ENCODE measurements around the genes MRI1 and C19orf67.

GRCh38 chr19:13052733-13053583 lies 49.7 kb downstream of the LYL1 start:
- PRO-cap, result no peak
CAGE:
- cytosol, long polyA minus RNA, result no peak
- cytosol, long polyA plus RNA, result no peak
- long polyA plus RNA, result no peak
- nucleus, long polyA minus RNA, result no peak
- nucleus, long polyA plus RNA, result no peak

DNA sequence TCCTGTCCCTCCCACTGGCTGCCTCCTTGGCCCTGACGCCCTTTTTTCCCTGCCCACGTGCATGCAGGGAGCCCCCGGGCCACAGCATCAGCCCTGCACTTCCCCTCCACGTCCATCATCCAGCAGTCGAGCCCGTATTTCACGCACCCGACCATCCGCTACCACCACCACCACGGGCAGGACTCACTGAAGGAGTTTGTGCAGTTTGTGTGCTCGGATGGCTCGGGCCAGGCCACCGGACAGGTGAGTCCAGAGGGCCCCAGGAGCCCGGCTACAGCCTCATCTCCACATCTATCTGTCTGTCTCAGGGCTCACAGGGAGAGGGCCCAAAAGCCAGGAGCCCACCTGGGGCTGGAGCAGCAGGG lies 21.1 kb downstream of the LYL1 start:
- PRO-cap, result no peak
CAGE:
- cytosol, long polyA minus RNA, result no peak
- cytosol, long polyA plus RNA, result no peak
- long polyA plus RNA, result no peak
- nucleus, long polyA minus RNA, result no peak
- nucleus, long polyA plus RNA, result no peak

- PRO-cap, result unidirectional peak, minus-strand start at chr19:13151340; bidirectional peak, plus-strand start at chr19:13151918, minus-strand start at chr19:13151706
CAGE:
- cytosol, long polyA minus RNA, result no peak
- cytosol, long polyA plus RNA, result no peak
- long polyA plus RNA, result no peak
- nucleus, long polyA minus RNA, result start-site peak on the minus strand at chr19:13151554-13151585, 41 reads
- nucleus, long polyA plus RNA, result start-site peak on the minus strand at chr19:13151567-13151722, 30 and 28 reads in 2 replicates
Observed at GRCh38 chr19:13150996-13151876, 1.0 kb downstream of the IER2 start.

- PRO-cap, result bidirectional peak, plus-strand start at chr19:13153055, minus-strand start at chr19:13152913
CAGE:
- cytosol, long polyA minus RNA, result no peak
- cytosol, long polyA plus RNA, result no peak
- long polyA plus RNA, result no peak
- nucleus, long polyA minus RNA, result start-site peak on the minus strand at chr19:13152917-13152932, 6 reads
- nucleus, long polyA plus RNA, result no peak
Observed at GRCh38 chr19:13152454-13152985, 2.3 kb downstream of the IER2 start.

DNA sequence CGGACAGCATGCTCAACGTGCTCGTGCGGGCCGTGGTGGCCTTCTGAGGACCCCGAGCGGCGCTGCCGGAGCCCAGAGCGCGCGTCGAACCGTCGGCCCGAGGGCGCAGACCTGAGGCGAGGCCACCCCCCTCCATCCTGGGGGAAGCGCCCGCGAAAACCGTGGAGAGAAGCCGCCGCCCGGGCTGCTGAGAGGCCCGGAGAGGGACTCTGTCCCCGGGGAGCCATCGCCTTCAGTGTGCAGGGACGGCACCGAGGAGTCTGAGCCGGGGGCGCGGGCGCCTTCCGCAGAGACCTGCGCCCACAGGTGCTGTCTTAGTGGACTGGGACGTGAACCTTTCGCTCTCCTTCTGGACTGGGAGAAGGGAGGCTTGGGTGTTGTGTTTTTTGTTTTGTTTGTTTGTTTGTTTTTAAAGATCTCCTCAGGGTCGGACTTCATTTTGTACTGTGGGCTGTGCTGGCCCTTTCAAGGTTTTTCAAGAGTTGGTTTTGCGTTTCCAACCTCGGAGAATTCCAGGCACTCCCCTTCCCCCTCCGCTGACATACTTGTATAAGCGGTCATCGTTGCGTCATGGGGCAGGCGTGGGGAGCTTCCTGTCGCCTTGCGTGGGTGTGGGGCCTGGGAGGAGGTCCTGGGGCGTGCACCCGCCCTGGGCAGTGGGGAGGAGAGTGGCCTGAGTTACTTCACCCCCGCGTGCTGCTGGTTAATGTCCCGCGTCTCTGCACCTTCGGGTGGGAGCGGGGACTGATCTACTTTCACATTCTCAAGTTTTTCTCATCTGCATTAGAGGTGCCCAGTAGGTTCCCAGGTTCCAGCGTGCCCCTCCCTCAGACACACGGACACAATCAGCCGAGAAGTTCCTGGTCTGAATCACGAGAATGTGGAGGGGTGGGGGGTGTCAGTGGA lies 3.9 kb downstream of the IER2 start:
- PRO-cap, result bidirectional peak, plus-strand start at position 656 of the sequence, minus-strand start at position 522 of the sequence
CAGE:
- cytosol, long polyA minus RNA, result no peak
- cytosol, long polyA plus RNA, result no peak
- long polyA plus RNA, result no peak
- nucleus, long polyA minus RNA, result start-site peak on the minus strand centred at position 500 of the sequence, 105 bp wide, 7 reads
- nucleus, long polyA plus RNA, result no peak

- PRO-cap, result no peak
CAGE:
- cytosol, long polyA minus RNA, result no peak
- cytosol, long polyA plus RNA, result no peak
- long polyA plus RNA, result no peak
- nucleus, long polyA minus RNA, result no peak
- nucleus, long polyA plus RNA, result no peak
Observed at GRCh38 chr19:13339899-13340395, 166.3 kb downstream of the CACNA1A start.

GRCh38 chr19:13599942-13600403 lies 93.7 kb upstream of the CACNA1A start:
- PRO-cap, result no peak
CAGE:
- cytosol, long polyA minus RNA, result no peak
- cytosol, long polyA plus RNA, result no peak
- long polyA plus RNA, result no peak
- nucleus, long polyA minus RNA, result no peak
- nucleus, long polyA plus RNA, result no peak

DNA sequence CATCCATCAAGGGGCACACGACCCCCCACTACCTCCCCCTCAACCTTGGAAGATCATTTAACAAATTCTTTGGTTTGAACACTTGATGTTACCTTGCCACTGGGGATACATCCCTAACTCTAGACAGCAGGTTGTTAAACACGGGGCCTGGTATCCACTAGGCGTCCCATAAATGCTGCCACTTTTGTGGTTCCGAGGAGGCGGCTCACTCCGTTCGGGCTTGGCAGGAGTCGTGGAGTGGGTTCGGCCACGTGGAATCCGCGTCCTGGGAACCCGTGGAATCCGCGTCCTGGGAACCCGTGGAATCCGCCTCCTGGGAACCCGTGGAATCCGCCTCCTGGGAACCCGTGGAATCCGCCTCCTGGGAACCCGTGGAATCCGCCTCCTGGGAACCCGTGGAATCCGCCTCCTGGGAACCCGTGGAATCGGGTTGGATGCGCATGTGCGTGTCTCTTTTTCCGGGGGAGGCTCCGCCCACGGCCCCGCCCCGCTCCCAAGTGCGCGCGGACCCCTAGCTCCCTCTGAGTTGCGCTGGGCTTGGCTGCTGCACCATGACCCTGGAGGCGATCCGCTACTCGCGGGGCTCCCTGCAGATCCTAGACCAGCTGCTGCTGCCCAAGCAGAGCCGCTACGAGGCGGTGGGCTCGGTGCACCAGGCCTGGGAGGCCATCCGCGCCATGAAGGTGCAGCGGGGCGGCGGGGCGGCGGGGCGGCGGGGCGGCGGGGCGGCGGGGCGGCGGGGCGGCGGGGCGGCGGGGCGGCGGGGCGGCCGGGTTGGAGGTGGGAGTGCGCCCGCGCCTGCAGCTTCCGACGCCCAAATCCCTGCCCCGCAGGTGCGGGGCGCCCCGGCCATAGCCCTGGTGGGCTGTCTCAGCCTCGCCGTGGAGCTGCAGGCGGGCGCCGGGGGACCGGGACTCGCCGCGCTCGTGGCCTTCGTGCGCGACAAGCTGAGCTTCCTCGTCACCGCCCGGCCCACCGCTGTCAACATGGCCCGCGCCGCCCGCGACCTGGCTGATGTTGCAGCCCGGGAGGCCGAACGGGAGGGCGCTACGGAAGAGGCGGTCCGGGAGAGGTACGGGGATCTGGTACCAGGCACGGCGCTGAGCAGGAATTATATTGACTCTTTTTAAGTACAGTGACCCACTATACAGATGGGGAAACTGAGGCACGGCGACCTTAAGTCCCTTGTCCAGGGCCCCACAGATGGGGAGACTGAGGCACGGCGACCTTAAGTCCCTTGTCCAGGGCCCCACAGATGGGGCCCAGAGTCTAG lies at the start of gene MRI1:
Gene MRI1, plus strand, starts transcription at position 485 of the 1,273 bp plus-strand sequence.
- PRO-cap, result bidirectional peak, plus-strand start at position 524 of the sequence, minus-strand start at position 301 of the sequence
CAGE:
- cytosol, long polyA minus RNA, result no peak
- cytosol, long polyA plus RNA, result no peak
- long polyA plus RNA, result start-site peak on the plus strand centred at position 511 of the sequence, 32 bp wide, 441 and 360 reads in 2 replicates
- nucleus, long polyA minus RNA, result no peak
- nucleus, long polyA plus RNA, result start-site peak on the plus strand centred at position 524 of the sequence, 58 bp wide, 393 and 204 reads in 2 replicates

DNA sequence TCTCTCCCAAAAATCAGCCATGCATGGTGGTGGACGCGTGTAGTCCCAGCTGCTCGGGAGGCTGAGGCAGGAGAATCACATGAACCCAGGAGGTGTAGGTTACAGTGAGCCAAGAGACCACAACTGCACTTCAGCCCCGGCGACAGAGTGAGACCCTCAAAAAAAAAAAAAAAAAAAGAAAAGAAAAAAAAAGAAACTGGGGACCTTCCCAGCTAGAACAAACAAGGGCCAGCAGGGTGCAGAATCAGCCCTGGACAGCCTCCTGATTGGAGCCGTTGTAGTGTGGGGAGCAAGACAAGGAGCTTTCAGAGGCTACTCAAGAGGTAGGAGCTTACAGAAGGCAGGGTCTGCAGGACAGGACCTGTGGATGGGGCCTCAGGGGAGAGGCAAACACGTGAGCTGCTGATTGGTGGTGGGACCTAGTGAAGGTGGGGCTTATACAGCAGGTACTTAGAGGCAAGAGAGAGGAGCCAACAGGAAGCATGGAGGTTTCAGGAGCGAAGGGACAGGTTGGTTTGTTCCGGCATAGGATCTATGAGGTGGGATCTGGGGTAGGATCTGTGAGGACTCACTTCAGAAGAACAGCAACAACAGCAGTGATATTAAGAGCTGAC lies 32.3 kb downstream of the ZSWIM4 start:
- PRO-cap, result no peak
CAGE:
- cytosol, long polyA minus RNA, result no peak
- cytosol, long polyA plus RNA, result no peak
- long polyA plus RNA, result no peak
- nucleus, long polyA minus RNA, result no peak
- nucleus, long polyA plus RNA, result no peak

- PRO-cap, result unidirectional peak, plus-strand start at chr19:13836356
CAGE:
- cytosol, long polyA minus RNA, result no peak
- cytosol, long polyA plus RNA, result no peak
- long polyA plus RNA, result no peak
- nucleus, long polyA minus RNA, result no peak
- nucleus, long polyA plus RNA, result no peak
Observed at GRCh38 chr19:13835581-13836531, 40.6 kb downstream of the ZSWIM4 start.

DNA sequence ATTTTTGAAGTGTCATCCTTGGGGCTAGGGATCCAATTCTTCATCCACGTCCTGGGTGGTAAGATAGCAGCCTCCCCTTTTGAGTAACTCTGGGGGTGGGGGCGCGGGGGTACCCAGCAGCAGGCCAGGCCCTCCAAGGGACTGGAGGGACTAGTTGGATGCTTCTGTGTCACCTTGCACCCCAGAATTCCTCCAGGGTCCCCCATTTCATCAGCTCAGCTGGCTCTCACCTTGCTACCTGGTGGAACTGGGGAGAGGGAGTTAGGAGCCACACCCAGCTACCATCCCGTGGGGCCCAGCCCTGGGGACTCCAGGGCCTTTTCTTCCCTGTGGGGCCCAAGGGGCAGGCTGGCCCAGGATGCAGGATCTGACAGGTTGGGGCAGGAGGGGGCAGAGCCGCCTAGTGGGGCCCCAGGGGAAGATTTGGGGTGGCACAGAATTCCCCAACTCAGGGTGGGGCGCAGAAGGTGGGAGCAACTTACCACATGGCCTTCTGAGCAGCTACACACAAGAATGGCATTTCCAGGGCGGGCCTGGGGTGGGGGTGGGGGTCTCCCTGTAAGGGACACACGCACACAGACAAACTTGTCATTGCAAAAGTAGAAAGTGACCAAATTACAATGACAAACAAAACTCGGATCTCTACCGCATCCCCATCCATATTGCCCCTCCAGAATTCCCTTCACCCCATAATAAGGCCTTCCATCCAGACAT lies 32.7 kb upstream of the NANOS3 start:
- PRO-cap, result no peak
CAGE:
- cytosol, long polyA minus RNA, result no peak
- cytosol, long polyA plus RNA, result no peak
- long polyA plus RNA, result no peak
- nucleus, long polyA minus RNA, result no peak
- nucleus, long polyA plus RNA, result no peak

DNA sequence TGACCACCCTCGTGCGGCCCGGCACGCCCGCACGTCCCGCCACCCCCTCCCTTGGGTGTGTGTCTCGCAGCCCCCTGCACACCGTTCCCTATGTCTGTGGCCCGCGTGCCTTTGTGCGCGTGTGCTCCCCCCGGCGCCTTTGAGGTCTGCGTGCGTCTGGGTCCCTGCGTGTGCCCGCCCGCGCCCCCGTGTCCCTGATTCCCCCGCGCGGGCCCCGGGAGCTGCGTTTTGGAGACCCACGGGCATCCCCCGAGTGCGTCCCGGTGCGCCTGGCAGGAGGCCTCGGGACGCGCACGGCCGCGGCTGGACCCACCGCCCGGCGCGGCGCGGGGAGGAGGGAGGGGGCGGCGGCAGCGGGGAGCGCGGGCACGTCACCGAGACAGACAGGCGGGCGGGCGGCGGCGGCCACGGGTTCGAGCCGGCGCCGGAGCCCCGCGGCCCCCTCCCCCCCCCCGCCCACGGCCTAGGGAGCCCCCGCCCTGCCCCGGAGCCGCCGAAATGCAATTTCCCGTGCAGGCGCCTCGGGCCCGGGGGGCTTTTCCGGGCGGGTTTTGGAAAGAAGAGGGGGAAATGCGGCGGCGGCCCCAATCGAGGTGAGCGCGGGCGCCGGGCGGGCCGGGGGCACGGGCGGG lies 12.0 kb upstream of the NANOS3 start:
- PRO-cap, result bidirectional peak, plus-strand start at position 382 of the sequence, minus-strand start at position 307 of the sequence
CAGE:
- cytosol, long polyA minus RNA, result no peak
- cytosol, long polyA plus RNA, result no peak
- long polyA plus RNA, result no peak
- nucleus, long polyA minus RNA, result no peak
- nucleus, long polyA plus RNA, result no peak

DNA sequence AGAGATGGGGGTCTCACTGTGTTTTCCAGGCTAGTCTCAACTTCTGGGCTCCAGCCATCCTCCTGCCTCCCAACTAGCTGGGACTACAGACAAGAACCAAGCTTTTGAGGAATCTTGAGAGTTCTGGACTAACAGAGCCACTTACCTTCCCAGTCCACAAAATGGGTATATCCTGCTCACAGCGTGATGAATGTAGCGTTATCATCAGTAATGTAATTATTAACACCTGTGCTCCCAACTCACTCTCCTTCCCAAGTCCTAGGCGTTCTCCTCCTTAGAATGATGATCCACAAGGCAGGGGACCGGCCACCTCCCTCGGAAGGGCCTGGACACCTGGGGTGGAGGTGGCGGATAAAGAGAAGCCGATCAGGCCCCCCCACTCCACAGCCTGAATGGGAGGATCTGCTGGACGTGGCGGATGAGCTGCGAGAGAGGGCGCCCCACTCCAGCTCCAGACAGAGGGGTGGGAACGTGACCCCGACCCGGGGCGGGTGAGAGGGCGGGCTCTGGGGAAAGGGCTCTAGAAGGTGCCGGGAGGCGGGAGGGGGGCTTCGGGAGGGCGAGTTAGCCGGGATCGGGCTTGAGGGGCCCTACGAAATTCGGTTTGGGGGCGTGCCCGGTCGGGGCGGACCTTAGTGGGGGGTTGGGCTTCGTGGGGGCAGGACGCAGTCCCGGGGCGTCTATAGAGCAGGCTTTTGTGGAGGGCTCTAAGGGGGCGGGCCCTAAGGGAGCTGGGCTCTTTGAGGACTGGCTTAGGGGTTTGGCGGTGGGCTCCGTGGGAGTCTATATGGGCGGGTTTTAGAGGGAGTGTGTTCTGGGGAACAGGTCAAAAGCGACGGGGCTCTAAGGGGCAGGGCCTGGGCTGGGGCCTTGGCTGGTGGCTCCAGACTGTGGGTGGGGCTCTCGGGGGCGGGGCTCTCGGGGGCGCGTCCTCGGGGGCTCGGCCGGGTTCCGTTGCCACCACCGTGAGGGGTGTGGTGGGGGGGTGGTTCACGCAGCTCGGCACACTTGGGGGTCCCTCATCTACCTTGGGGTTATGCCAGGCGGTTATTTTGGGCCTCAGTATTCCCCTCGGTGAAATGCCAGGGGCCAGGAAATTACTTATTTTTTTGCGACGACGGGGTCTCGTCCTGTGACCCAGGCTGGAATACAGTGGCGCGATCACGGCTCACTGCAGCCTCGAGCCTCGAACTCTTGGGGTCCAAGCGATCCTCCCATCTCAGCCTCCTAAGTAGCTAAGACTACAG lies 4.1 kb upstream of the NANOS3 start:
- PRO-cap, result unidirectional peak, plus-strand start at position 635 of the sequence
CAGE:
- cytosol, long polyA minus RNA, result no peak
- cytosol, long polyA plus RNA, result no peak
- long polyA plus RNA, result no peak
- nucleus, long polyA minus RNA, result no peak
- nucleus, long polyA plus RNA, result no peak

- PRO-cap, result no peak
CAGE:
- cytosol, long polyA minus RNA, result no peak
- cytosol, long polyA plus RNA, result no peak
- long polyA plus RNA, result no peak
- nucleus, long polyA minus RNA, result no peak
- nucleus, long polyA plus RNA, result no peak
Observed at GRCh38 chr19:13884726-13885738, 8.1 kb downstream of the NANOS3 start.

DNA sequence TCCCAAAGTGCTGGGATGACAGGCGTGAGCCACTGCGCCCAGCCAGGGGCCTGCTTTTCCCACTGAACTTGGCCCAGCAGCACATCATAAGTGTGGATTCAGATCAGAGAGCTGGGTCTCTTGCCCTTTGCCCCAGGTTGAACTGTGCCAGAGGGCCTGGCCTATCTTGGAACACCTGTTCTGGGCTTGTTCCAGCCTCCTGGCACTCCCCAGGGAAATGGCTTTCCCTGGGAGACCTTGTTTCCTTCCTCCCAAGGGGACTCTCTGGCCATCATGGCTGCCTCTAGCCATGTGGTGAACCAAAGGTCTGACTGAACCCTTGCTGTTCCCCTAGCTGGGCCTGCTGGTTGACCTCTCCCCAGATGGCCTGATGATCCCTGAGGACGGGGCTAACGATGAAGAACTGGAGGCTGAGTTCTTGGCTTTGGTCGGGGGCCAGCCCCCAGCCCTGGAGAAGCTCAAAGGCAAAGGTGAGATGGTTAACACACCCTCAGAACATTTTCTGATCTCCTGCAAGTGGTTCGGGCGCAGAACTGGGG lies 3.6 kb downstream of the CC2D1A start:
- PRO-cap, result no peak
CAGE:
- cytosol, long polyA minus RNA, result no peak
- cytosol, long polyA plus RNA, result no peak
- long polyA plus RNA, result no peak
- nucleus, long polyA minus RNA, result no peak
- nucleus, long polyA plus RNA, result no peak

GRCh38 chr19:13960922-13961828 lies 8.9 kb downstream of the DCAF15 start:
- PRO-cap, result no peak
CAGE:
- cytosol, long polyA minus RNA, result no peak
- cytosol, long polyA plus RNA, result no peak
- long polyA plus RNA, result no peak
- nucleus, long polyA minus RNA, result no peak
- nucleus, long polyA plus RNA, result no peak

DNA sequence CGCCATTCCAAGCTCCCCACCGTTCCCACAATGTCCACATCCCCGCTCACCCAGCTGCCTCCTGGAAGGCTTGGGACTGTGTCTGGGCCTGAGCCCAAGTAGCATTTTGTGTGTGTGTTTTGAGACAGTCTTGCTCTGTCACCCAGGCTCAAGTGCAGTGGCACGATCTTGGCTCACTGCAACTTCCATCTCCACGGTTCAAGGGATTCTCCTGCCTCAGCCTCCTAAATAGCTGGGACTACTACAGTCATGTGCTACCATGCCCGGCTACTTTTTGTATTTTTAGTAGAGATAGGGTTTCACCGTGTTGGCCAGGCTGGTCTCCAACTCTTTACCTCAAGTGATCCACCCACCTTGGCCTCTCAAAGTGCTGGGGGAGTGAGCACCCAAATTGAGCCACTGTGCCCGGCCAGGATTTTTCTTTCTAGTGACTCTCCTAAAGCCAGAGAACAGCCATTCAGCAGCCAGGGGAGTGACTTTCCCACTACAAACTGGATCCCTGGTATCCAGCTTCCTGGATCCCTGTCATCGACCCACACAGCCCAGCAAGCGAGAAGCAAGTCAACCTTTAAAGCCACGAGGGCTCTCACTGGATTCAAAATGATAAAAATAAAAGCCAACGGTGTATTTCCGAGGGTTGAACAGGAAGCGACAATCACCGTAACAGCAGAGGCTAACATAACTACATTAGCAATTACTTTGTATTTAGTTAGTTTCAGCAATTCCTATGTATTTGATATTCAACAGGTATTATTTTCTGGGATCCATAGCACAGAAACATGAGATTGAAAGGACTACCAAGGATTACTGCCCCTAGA lies 3.0 kb downstream of the RFX1 start:
- PRO-cap, result no peak
CAGE:
- cytosol, long polyA minus RNA, result no peak
- cytosol, long polyA plus RNA, result no peak
- long polyA plus RNA, result no peak
- nucleus, long polyA minus RNA, result no peak
- nucleus, long polyA plus RNA, result no peak

- PRO-cap, result bidirectional peak, plus-strand start at chr19:14006938, minus-strand start at chr19:14007046
CAGE:
- cytosol, long polyA minus RNA, result no peak
- cytosol, long polyA plus RNA, result no peak
- long polyA plus RNA, result no peak
- nucleus, long polyA minus RNA, result no peak
- nucleus, long polyA plus RNA, result no peak
Observed at GRCh38 chr19:14006869-14007555, 892 bp upstream of the RFX1 start.

- PRO-cap, result no peak
CAGE:
- cytosol, long polyA minus RNA, result no peak
- cytosol, long polyA plus RNA, result no peak
- long polyA plus RNA, result no peak
- nucleus, long polyA minus RNA, result no peak
- nucleus, long polyA plus RNA, result no peak
Observed at GRCh38 chr19:14073940-14074895, 1.6 kb downstream of the MISP3 start.

DNA sequence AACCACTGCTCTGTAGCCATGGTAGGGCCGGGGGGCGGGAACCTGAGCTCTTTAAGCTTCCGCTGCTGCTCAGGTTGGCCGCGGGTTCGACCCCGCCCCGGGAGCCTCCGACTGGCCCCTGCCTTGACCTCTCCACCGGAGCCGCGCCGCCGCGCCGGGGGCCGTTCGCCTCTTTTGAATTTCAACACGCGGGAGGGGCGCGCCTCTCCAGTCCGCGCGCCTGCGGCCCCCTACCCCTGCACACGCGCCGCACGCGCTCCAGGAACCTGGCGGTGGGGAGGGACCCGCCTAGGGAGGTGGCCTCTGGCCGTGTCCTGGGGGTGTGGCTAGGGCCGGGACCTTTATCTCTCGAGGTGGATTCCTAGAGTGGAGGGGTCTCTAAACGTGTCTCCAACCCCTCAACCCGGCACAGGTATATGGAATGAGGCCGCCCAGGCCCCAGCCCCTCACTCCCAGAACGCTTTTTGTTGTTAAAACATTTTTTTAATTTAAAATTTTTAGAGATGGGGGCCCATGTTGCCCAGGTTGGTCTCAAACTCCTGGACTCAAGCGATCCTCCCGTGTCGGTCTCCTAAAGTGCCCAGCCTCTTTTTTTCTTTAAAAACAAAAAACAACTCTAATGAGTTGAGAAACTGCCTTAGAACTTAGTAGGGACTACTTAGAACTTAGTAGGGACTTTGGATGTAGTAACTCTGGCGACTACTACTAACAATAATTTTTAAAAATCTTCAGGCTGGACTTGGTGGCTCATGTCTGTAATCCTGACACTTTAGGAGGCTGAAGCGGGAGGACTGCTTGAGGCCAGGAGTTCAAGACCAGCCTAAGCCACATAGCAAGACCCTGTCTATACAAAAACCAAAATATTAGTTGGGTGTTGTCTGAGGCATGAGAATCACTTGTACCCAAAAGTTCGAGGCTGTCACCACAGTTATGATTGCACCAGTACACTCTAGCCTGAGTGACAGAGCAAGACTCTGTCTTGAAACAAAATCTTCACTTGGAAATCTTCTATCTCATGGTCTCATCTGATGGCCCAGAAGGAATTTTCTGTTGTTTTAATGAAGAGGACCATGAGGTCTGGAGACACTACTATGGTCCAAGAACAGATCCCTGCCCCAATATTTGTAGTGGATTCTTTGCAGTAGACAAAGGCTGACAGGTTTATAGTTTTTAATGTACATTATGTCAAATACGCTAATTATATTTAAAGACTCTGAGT lies at the start of gene C19orf67:
Gene C19orf67, minus strand, starts transcription at position 176 of the 1,219 bp plus-strand sequence.
- PRO-cap, result no peak
CAGE:
- cytosol, long polyA minus RNA, result no peak
- cytosol, long polyA plus RNA, result no peak
- long polyA plus RNA, result no peak
- nucleus, long polyA minus RNA, result no peak
- nucleus, long polyA plus RNA, result no peak